ENCODE measurements around a stretch of chr4.

- PRO-cap, 3 experiments, result peak in 2 of 3 experiments; most common plus-strand start chr4:128288977 (in 1); most common minus-strand start chr4:128288808 (in 1)
Observed at GRCh38 chr4:128288679-128289355, 1.2 kb upstream of the PGRMC2 start.

DNA sequence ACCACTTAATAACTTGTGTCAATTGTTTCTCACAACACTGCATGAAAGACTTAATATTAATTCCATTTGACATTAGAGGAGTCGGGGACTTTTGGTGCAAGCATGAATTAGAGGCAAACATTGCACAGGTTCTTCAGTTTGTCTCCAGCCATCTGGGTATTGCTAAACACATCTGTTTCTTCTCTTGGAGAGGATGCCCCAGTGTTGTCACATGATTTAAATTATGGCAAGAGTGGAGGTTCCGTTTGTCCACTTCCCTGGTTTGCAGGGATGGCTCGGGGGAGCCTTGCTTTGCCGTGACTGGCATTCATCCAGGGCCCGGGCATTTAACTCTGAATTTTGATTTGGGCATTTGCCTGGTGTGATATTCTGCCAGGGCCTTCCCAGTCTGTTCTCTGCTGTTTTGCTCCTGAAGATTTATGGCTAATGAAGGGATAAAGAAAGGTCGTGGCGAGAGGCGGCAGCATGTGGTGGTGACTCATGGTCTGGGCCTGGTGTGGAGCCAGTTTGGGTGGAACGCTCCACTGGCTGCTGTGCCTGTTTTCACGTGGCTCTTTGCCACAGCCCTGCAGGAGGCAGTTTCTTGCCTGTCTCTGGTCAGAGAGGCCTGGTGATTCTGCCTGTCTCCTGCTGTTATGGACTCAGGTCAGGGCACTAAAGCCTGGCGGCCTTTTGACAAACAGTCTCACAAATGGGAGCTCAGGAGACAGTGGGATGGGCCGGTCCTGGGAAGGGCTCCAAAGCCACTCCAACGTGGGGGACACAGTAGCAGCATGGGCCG, 99.3 kb upstream of the PGRMC2 start:
- PRO-cap, 3 experiments, result peak in 1 of 3 experiments; most common minus-strand start position 411 of the sequence (in 1)

DNA sequence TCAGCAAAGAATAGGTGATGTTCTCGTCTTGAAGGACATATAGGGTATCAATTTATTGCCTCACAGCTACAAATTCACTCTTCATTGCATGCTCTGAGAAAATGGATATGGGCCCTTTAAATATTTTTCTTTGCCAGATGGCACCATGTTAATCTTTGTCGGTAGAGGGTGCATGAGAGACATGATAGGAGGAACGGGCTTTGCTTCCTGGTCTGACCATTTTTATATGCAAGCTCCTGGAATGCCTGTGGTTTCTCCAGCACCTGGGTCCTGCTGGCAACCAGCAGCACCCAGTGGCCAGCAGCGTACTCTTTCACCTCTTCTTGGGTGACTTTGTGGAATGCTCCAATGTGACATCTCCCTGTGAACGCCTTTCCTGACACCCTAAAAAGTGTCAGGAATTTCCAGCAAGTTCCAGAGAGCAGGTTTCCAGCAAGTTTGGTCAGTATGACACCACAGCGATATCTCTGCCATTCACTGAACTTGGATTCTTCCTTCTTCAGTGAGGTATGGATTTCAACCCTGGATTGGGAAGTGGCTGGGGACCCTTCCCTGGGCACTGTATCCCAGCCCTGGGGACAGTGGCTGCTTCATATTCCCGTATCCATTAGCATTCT, 140.3 kb upstream of the PGRMC2 start:
- PRO-cap, 3 experiments, result no peak in any of the 3 experiments

DNA sequence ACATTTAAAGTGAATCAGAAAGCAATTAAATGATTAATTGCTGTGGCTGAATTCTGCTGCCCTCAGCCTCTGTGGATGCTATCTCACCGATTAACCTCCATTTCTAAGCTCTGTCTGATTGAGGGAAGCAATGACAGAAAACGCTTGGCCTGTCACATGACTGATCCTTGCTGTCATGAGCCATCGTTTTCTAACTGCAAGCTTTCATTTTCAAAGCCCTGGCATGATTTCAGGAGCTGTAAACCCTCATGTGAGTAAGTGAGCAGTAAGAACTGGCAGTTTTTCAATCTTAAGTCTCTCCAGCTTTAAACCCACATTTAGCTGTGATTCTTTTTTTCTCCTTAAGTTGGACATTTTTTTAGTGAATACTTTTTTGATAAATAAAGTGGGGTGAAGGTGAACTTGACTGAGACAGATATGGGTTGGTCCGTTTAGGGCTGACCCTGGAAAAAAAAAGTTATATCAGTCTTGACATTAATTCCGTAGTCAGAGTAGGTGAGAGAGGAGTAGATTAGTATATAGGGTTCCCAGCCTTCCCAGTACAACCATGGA, 180.9 kb upstream of the PGRMC2 start:
- PRO-cap, 3 experiments, result no peak in any of the 3 experiments

- PRO-cap, 3 experiments, result no peak in any of the 3 experiments
Observed at GRCh38 chr4:128569449-128569859, 240.0 kb upstream of the JADE1 start.

- PRO-cap, 3 experiments, result no peak in any of the 3 experiments
Observed at GRCh38 chr4:128573598-128574336, 235.7 kb upstream of the JADE1 start.

GRCh38 chr4:128810914-128811582, 1.5 kb downstream of the JADE1 start:
- PRO-cap, 3 experiments, result peak in 3 of 3 experiments; most common plus-strand start chr4:128811292 (in 3); most common minus-strand start chr4:128811340 (in 2)

GRCh38 chr4:128845907-128846674, 36.6 kb downstream of the JADE1 start:
- PRO-cap, 3 experiments, result no peak in any of the 3 experiments

DNA sequence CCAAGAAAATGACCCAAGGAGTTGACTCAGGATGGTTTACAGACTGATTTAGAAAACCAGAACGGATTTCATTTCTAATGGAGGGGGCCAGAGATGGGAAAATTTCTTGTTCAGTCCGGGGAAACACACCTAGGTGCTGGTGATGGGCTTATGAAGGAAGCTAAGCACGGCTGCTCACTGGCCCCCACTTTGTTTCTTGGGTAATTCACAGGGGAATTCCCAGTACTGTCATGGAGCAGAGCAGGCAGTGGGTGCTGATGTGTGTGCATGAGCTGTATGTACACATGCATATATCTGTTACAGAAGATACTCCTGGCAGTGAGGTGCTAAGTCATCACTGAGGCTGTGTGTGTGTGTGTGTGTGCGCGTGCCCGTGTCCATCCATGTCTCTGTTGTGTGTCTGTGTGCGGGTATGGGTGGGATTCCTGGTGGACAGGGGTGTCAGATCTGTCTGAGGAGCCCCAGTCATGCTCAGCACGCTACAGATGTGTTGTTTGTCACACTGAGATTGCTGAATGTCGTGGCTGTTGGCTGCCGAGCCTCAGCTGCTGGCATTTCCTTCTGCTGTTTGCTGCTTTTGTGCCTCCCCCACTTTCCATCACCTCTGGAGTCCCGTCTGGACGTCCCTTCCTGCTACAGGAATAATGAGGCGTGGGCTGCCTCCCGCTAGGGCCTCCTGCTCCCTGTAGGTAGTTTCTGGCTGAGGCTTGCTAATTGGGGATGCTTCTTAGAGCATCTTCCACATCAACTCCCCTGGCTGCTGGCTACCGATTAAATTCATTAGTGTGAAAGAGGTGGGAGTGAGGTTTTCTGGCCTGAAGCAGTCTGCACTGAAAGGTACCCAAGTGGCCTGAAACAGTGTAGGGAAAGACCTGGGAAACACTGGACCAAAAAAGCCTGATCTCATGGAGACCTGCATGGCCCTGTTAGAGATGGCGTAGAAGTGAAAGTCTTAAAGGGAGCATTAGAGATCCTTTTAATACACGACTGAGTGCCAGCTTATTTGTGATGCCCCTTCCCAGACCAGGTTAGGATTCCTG, 53.4 kb downstream of the JADE1 start:
- PRO-cap, 3 experiments, result no peak in any of the 3 experiments

DNA sequence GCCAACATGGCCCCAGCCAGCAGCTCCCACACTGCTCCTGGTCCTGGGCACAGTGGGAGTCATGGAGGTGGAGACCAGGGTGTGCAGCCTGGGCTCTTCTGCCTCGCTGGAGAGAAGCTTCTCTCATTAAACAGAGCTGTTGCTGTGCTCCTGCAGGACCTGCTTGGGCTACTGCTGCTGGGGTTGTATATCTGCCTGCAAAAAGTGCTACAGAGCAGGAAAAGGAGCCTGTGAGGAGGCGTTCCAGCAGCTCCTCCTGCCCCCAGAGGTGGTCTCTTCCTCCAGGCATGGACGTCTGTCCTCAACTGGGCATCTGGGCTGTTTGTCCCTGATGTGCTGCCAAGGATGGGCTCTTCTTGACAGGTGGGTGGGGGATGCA, 37.8 kb downstream of the C4orf33 start:
- PRO-cap, 3 experiments, result peak in 1 of 3 experiments; most common minus-strand start position 268 of the sequence (in 1)

DNA sequence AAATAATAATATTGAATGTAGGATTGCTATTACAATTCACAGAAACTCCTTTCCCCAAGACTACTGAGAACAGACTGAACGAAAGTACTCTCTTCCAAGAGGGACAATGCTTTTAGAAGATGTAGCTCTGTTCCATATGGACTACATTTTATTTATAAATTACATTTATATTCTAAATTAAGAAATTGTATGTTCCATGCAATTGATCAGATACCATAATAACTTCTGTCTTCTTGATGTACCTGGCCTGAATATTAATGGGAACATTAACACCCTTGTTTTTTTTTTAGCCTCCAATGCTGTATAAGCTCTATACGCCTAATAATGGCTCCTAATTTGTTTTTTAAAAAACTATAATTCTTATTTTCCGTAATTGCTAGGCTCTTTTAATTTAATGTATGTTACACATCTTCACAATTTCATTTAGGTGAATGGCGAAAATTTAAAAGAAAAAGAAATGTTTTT, 266.1 kb downstream of the C4orf33 start:
- PRO-cap, 3 experiments, result no peak in any of the 3 experiments

GRCh38 chr4:132123675-132124474, 1025.2 kb upstream of the PCDH10 start:
- PRO-cap, 3 experiments, result no peak in any of the 3 experiments

GRCh38 chr4:133148287-133148833, 734 bp upstream of the PCDH10 start:
- PRO-cap, 3 experiments, result no peak in any of the 3 experiments

DNA sequence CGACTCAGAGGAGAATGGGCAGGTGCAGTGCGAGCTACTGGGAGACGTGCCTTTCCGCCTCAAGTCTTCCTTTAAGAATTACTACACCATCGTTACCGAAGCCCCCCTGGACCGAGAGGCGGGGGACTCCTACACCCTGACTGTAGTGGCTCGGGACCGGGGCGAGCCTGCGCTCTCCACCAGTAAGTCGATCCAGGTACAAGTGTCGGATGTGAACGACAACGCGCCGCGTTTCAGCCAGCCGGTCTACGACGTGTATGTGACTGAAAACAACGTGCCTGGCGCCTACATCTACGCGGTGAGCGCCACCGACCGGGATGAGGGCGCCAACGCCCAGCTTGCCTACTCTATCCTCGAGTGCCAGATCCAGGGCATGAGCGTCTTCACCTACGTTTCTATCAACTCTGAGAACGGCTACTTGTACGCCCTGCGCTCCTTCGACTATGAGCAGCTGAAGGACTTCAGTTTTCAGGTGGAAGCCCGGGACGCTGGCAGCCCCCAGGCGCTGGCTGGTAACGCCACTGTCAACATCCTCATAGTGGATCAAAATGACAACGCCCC, 2.3 kb downstream of the PCDH10 start:
- PRO-cap, 3 experiments, result no peak in any of the 3 experiments

GRCh38 chr4:134622691-134623350, 421.2 kb upstream of the PABPC4L start:
- PRO-cap, 3 experiments, result no peak in any of the 3 experiments

GRCh38 chr4:135447457-135448225, 1246.1 kb upstream of the PABPC4L start:
- PRO-cap, 3 experiments, result no peak in any of the 3 experiments

GRCh38 chr4:137545438-137545985, 13.2 kb upstream of the PCDH18 start:
- PRO-cap, 3 experiments, result no peak in any of the 3 experiments

DNA sequence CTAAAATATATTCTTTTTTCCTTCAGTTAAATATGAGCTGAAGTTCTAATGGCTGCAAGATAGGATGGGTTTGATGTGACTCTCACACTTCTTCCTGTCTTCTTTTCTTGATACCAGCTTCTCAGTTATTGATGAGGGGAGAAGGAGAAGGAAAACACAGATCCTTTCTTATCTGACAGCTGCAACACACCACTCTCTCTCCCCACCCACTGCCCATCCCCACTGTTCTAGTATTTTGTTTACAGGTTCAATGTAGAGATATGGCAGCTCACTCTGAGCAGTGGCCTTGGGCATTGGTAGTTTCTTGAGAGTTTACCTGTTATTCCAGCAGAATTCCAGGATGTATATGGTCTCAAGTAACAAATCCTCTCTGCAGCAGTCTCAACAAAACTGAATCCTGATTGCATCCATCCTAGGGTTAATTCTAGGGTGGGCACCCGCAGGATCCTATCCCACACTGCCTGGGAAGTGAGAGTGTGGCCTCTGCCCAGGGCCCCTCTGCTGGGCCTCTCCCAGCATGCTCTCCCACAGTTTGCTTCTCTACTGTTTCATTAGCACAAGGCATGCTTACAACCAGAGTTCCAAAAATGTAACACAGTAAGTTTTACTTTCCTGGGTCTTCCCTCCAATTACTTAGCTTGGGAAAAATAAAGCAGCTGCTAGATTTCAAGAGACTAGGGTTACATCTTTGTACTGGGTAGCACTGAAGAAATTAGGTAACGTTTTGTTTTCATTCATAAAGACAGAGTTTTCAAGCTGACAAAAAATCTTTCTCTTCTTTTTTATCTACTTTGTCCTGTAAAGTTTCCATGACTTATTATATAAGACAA, 130.9 kb upstream of the PCDH18 start:
- PRO-cap, 3 experiments, result no peak in any of the 3 experiments

- PRO-cap, 3 experiments, result no peak in any of the 3 experiments
Observed at GRCh38 chr4:138090373-138090941, 151.7 kb downstream of the SLC7A11 start.

GRCh38 chr4:138222132-138222320, 20.1 kb downstream of the SLC7A11 start:
- PRO-cap, 3 experiments, result peak in 1 of 3 experiments; most common minus-strand start chr4:138222229 (in 1)

All from Metastatic Breast Carcinoma in the Ovary (tissue), 3 donors.